H1 (cell line): ENCODE measurements around a stretch of chr10.

GRCh38 chr10:70424716-70426065 is 16.3 kb downstream of the NODAL start:
- RRBS = no CpG with 5 or more reads among the region's 5 CpGs
CAGE:
- cytosol, long polyA plus RNA = no peak
- long polyA plus RNA = no peak
- nucleus, long polyA plus RNA = no peak

- RRBS = no CpG with 5 or more reads among the region's 7 CpGs
CAGE:
- cytosol, long polyA plus RNA = no peak
- long polyA plus RNA = no peak
- nucleus, long polyA plus RNA = no peak
Measured at GRCh38 chr10:70431917-70432657, 9.4 kb downstream of the NODAL start.

DNA sequence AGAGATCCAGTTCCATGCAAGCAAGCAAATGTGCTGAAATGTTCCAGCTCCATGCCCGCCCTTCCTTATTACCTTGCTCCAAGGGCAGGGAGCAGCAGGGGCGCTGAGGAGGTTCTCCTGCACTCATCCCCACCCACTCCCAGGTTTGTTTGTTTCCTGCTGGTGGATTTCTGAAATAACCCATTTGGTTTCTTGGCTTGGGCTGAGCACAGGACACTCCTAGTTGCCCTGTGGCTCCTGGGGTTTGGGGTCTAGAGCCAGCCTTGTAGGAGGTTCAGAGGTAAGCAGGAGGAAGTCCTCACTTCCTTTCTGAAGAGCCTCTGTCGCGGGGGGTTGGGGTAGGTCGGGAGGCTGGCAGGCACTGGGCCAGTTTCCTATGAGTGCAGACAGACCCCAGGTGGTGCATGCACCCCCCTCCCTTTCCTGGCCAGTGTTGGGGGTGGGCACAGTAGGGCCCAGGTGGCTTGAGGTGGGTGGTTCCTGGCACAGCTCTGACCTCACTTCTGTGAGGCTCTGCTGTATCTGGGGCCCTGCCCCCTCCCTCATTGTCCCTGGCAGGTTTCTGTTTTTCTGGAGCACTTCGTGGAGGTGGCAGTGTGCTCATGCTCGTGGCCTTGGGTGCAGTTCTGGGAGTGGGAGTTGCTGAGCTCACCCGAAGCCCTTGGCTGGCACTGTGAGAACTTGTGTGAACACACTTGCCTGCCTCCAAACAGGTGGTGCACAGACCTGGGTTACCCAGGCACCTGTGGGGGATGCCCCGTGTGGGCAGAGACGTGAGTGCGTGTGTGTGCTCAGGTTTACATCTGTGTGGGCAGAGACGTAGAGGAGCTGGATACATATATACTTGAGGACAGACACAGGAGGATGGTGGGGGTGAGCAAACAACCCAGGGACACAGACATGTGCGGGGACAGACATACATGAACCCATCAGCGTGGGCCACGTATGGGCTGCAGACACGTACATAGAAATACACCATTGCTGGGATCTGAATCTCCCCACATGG is 1.8 kb downstream of the PALD1 start:
- RRBS = no CpG with 5 or more reads among the region's 16 CpGs
CAGE:
- cytosol, long polyA plus RNA = no peak
- long polyA plus RNA = no peak
- nucleus, long polyA plus RNA = no peak

- RRBS = no CpG with 5 or more reads among the region's 8 CpGs
CAGE:
- cytosol, long polyA plus RNA = no peak
- long polyA plus RNA = no peak
- nucleus, long polyA plus RNA = no peak
Measured at GRCh38 chr10:70610308-70610820, 7.8 kb upstream of the PRF1 start.

DNA sequence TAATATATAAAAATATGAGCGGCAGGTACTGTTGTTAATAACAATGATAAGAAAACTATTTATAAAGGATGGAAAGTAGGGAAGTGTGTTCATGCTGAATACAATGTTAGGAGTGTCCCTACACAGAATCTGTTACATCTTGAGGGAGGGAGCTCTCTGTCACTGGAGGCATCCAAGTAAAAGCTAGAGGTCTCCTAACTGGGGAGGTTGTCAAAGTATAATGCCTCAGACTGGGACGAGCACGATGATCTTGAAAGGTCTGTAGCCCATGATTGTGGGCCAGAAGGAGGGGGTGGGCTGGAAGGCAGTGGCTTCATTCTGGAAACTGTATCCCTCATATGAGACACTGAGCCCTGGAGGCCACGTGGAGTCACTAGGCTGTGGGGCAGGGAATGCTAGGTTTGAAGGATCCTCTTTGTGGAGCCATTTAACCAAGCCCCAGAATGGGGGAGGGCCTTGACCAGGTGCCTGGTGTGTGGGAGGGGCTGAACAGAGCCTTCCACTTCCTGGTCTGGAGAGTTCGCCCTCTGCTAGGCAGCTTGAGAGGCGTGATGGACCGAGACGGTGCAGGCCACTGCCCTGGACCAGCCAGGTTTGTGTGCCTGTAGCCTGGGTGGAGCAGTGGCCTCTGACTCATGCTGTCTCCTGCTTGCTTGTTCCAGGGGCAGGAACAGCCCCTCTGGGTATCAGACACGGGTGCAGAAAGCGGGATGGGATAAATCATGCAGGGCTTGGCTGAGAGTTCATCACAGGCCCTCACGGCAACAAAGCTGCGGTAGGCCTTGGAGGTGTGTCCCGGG is 27.2 kb downstream of the ADAMTS14 start:
- RRBS = no CpG with 5 or more reads among the region's 13 CpGs
CAGE:
- cytosol, long polyA plus RNA = no peak
- long polyA plus RNA = no peak
- nucleus, long polyA plus RNA = no peak

GRCh38 chr10:70742376-70743039 is 42.7 kb downstream of the TBATA start:
- RRBS = no CpG with 5 or more reads among the region's 5 CpGs
CAGE:
- cytosol, long polyA plus RNA = no peak
- long polyA plus RNA = no peak
- nucleus, long polyA plus RNA = no peak

GRCh38 chr10:70833151-70834163 is 17.7 kb downstream of the SGPL1 start:
- RRBS = no CpG with 5 or more reads among the region's 7 CpGs
CAGE:
- cytosol, long polyA plus RNA = no peak
- long polyA plus RNA = no peak
- nucleus, long polyA plus RNA = no peak

- RRBS = no CpG with 5 or more reads among the region's 1 CpG
CAGE:
- cytosol, long polyA plus RNA = no peak
- long polyA plus RNA = no peak
- nucleus, long polyA plus RNA = no peak
Measured at GRCh38 chr10:70835937-70836206, 20.1 kb downstream of the SGPL1 start.

GRCh38 chr10:70886449-70886996 is 1.8 kb downstream of the PCBD1 start:
- RRBS = no CpG with 5 or more reads among the region's 9 CpGs
CAGE:
- cytosol, long polyA plus RNA = no peak
- long polyA plus RNA = no peak
- nucleus, long polyA plus RNA = no peak

DNA sequence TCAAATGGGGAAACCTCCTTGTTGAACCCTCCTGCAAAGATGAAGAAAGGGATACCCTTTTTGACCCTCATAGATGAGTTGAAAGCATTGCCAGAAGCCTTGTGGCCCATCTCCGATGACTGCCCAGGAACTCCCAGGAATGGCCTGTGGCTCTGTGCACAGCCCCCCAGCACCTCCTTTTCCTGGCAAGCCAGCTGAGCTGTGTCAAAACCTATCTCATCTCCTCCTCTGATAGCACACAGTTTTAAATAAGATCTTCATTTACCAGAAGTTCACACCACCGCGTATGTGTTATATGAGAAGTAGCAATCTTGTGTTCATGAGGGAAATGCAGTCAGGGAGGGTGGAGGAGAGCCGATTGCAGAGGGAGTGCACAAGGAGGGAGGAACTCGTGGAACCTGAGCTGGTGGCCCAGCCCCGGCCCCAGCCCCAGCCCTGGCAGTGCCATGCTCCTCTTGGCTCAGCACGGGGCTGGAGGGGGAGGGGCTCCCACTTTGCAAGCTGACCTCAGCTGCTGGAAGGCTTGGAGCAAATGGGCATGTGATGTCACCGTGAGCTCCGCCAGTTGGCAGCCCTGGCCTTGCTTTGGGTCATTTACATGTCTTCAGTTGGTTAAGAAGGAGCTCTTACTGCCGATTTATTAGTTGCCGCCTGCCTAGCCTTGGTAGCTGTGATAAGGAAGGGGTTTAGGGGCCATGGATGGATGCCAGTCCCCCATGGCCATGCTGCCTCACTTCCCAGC is 19.8 kb downstream of the UNC5B start:
- RRBS = no CpG with 5 or more reads among the region's 11 CpGs
CAGE:
- cytosol, long polyA plus RNA = no peak
- long polyA plus RNA = no peak
- nucleus, long polyA plus RNA = no peak

GRCh38 chr10:71243845-71244372 is 31.5 kb downstream of the UNC5B start:
- RRBS = no CpG with 5 or more reads among the region's 5 CpGs
CAGE:
- cytosol, long polyA plus RNA = no peak
- long polyA plus RNA = no peak
- nucleus, long polyA plus RNA = no peak

GRCh38 chr10:71259864-71260563 is 47.6 kb downstream of the UNC5B start:
- RRBS = 69% methylated on average over 3 of the region's 13 CpGs
CAGE:
- cytosol, long polyA plus RNA = no peak
- long polyA plus RNA = no peak
- nucleus, long polyA plus RNA = no peak

- RRBS = no CpG with 5 or more reads among the region's 3 CpGs
CAGE:
- cytosol, long polyA plus RNA = no peak
- long polyA plus RNA = no peak
- nucleus, long polyA plus RNA = no peak
Measured at GRCh38 chr10:71300108-71300585, 18.9 kb upstream of the SLC29A3 start.

- RRBS = no CpG with 5 or more reads among the region's 13 CpGs
CAGE:
- cytosol, long polyA plus RNA = no peak
- long polyA plus RNA = no peak
- nucleus, long polyA plus RNA = no peak
Measured at GRCh38 chr10:71337093-71337642, 18.1 kb downstream of the SLC29A3 start.

DNA sequence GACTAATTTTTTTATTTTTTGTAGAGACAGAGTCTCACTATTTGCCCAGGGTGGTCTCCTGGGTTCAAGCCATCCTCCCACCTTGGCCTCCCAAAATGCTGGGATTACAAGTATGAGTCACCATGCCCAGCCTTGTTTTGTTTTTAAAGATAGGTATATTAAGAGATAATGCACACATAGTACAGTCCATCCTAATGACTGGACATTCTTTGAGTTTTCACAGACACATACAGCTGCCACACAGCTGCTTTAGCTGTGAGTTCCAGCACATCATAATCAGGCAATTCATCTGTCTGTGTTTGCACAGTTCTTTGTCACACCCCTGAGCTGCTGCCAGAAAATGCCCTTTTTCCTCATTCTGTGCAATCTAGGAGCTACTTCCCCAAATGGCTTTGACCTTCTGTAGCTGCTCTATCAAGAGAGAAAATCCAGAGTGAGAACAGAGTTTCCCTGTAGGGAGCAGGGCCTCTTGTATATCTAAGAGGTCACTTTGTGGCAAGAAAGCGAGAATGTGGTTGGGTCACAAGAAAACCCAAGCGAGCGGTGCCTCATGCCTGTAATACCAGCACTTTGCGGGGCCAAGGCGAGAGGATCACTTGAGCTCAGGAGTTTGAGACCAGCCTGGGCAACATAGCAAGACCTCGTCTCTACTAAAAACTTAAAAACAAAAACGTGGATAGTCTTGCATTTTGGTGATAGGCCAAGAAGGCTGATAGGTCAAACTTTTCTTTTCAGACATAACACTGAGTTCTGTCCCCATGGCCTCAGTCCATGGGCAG is 24.3 kb downstream of the SLC29A3 start:
- RRBS = no CpG with 5 or more reads among the region's 7 CpGs
CAGE:
- cytosol, long polyA plus RNA = no peak
- long polyA plus RNA = no peak
- nucleus, long polyA plus RNA = no peak

- RRBS = no CpG with 5 or more reads among the region's 10 CpGs
CAGE:
- cytosol, long polyA plus RNA = no peak
- long polyA plus RNA = no peak
- nucleus, long polyA plus RNA = no peak
Measured at GRCh38 chr10:71727714-71728874, 8.5 kb upstream of the C10orf105 start.

- RRBS = 73% methylated on average over 5 of the region's 14 CpGs
CAGE:
- cytosol, long polyA plus RNA = no peak
- long polyA plus RNA = no peak
- nucleus, long polyA plus RNA = no peak
Measured at GRCh38 chr10:71735819-71736636, 16.4 kb upstream of the C10orf105 start.

DNA sequence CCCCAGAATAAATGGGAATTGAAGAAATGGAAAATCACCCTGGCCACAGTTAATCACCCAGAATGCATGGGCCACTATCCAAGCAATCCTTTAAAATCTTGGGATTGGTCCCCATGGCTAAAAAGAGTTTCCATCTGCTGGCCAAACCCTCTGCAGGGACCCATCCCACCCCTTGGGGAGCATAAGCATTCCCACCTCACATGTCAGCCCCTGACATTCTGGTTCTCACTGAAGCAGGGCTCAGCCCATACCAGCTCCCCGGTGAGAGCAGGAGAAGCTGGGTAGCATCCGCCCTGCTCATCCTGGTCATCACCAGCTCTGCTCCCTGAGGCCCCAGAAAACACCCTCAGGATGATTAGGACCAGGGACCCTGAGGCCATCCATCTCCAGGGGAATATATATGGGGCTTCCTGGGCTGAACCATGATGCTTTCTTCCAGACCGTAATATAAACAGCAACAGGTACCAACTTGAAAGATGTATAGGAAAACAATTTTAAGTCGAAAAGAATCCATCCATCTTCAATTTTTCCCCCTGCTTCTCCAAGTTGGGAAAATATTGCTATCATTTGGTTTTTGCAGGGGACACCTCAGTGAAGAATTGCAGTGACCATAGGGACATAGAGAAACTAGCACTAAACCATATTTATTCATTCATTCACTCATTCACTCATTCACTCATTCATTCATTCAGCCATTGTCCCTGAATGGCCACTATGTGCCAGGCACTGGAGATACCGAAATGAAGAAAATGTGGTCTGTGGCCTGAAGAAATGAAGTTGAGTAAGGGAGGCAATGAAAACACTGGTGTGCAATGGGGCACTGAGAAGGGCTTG is 25.0 kb upstream of the C10orf105 start:
- RRBS = no CpG with 5 or more reads among the region's 5 CpGs
CAGE:
- cytosol, long polyA plus RNA = no peak
- long polyA plus RNA = no peak
- nucleus, long polyA plus RNA = no peak

- RRBS = no CpG with 5 or more reads among the region's 14 CpGs
CAGE:
- cytosol, long polyA plus RNA = no peak
- long polyA plus RNA = no peak
- nucleus, long polyA plus RNA = no peak
Measured at GRCh38 chr10:71753452-71754445, 19.6 kb downstream of the VSIR start.

- RRBS = no CpG with 5 or more reads among the region's 14 CpGs
CAGE:
- cytosol, long polyA plus RNA = no peak
- long polyA plus RNA = no peak
- nucleus, long polyA plus RNA = no peak
Measured at GRCh38 chr10:71757289-71758146, 15.8 kb downstream of the VSIR start.